GM23248 (cell line): ENCODE measurements around the gene RPL10A.

- RAMPAGE, long total RNA: no peak
These were observed 50.1 kb downstream of the PPARD start for GRCh38 chr6:35392103-35393222.

- RAMPAGE, long total RNA: no peak
These were observed 51.2 kb upstream of the FANCE start for GRCh38 chr6:35400830-35401389.

GRCh38 chr6:35403467-35403918 is 48.6 kb upstream of the FANCE start:
- RAMPAGE, long total RNA: no peak

DNA sequence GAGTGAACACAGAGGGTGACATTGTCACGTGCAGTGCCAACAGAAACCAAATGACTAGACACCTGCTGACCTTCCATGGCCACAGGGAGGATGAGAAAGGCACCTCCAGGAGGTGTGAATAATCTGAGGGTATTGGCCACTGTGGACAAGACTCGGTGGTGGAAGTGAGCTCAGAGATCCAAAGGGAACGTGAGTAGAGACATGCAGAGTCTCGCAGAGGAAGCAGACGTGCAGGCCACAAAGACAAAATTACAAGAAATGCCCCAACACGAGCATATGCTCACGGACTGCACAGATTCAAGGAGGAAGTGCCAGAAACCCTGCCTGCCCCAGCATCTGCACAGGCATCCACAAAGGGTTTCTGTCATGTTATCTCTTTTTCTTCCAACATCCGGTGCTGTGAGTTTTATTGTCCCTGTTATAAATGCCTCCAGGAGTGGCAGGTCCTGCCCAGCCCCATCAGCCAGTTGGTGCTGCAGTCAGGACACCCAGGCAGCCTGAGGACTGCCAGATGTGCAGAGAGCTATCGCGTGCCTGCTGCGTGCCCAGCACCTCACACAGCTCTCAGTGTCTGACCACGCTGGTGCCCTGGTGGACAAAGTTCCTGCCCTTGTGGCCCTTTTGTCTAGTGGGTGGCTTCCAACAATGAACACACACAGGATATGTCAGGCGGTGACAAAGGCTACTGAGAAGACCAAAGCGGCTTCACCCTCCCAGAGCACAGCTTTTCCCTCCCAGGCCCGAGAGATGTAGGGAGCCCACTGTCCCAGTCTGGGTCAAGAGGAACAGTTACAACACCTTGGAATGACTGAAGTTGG is 34.0 kb upstream of the FANCE start:
- RAMPAGE, long total RNA: no peak

- RAMPAGE, long total RNA: no peak
These were observed 16.5 kb upstream of the FANCE start for GRCh38 chr6:35435700-35436059.

DNA sequence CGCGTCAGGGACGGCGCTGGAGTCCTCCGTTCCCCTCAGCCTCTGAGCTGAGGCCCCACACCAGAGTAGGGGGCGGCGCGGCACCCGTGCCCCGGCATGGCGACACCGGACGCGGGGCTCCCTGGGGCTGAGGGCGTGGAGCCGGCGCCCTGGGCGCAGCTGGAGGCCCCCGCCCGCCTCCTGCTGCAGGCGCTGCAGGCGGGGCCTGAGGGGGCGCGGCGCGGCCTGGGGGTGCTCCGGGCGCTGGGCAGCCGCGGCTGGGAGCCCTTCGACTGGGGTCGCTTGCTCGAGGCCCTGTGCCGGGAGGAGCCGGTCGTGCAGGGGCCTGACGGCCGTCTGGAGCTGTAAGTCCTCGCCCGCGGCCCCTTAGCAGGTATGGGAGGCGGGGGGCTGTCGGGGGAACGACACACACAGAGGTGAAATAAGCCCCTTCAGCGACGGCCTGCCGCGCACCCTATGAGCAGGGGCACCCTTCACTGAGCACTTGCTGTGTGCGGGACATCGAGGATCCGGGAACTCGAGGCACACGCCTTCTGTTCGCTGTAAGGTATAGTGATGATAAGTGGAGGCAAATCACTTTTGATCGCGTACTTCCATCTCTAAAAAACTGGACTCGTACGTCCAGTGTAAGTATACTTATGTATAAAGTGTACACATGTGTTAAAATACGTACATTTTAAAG is 453 bp downstream of the FANCE start:
- RAMPAGE, long total RNA: no peak

DNA sequence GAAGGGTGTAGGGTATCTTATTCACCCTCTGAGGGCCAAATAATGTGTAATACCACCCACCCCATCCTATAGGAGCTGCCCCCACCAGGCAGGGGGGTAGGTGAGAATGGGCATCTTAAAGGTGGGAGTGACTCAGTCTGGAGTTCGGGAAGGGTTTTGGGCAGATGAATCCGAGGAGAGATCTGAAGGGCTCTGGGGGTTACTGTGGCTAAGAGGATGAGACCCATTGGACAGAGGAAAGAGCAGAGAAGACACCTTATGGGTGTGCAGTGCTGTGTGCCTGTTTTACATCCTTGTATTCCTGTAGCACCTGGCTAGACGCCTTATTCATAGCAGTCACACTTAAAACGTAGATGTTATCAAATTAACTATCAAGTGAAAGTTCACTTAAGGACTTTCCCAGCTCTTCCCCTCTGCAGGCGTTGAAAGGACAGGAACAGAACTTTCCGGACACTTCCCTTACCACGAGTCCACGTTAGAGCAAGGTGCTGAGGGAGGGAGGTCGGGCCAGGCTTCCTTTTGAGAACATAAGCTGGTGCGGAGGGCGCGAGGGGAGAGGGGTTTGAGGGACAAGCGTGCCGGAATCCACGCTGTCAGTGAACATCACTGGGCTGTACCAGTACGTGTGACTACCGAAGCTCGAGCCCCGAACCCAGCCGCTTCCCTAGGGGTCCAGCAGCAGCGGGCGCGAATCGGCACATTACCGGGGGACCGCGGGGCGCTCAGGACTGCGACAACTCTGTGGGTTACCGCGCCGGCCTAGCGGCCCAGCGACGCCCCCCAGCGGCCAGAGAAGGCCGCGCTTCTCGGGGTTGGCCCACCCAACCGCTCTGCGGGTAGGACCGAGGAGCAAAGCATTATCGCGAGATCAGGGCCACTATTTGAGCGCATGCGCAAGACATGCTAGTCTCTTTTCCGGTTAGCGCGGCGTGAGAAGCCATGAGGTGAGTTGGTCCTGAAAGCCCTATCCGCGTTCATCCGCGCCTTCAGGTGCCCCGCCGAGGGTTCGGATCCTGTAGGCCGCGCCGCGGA is at the start of gene RPL10A:
Gene RPL10A, plus strand, starts transcription at position 906 of the 1,032 bp plus-strand sequence.
- RAMPAGE, long total RNA: start-site peak on the plus strand centred at position 920 of the sequence, 29 bp wide, 13,134 and 17,442 reads in 2 replicates

DNA sequence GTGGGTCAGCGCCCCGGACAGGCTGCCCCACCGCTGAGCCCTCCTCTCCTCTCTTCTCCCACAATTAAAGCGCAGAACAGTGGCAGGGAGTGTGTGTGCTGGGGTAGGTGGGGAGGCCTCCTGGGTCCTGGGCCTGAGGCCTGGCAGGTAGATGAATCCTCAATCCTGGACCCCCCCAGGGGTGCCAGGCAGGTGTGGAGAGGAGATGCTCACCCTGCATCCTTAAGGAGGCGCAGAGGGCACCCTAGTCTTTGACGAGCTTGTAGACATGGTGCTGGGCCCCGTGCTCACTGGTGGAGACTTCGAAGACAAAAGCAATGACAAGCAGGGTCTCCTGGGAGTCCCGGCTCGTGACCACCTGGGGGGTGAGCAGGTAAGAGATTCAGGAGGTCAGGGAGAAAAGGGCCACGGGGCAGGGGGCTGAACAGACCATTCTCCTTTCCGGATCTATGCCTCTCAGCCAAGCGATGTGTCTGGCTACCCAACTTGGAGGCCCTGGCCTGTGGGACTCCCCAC is 6.7 kb downstream of the RPL10A start:
- RAMPAGE, long total RNA: no peak

- RAMPAGE, long total RNA: no peak
These were observed 12.8 kb downstream of the RPL10A start for GRCh38 chr6:35480824-35481522.

- RAMPAGE, long total RNA: no peak
These were observed 12.8 kb downstream of the TEAD3 start for GRCh38 chr6:35484047-35484482.

- RAMPAGE, long total RNA: no peak
These were observed 4.0 kb downstream of the TEAD3 start for GRCh38 chr6:35492892-35493334.

DNA sequence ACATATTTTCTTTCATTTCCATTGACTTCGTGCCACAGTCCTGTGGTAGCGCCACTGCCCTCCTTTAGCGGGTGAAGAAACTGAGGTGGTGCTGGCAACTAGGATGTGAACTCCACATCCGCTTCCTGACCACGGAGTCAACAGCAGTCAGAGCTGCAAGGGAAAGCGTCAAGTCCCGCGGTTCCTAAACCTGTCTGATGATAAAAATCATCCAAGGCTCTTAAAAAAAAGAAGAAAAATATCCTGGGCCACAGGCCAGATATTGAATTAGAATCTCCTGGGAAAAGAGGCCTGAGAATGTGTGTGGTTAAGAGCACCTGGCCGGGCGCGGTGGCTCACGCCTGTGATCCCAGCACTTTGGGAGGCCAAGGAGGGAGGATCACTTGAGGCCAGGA is 10.4 kb upstream of the TULP1 start:
- RAMPAGE, long total RNA: no peak

DNA sequence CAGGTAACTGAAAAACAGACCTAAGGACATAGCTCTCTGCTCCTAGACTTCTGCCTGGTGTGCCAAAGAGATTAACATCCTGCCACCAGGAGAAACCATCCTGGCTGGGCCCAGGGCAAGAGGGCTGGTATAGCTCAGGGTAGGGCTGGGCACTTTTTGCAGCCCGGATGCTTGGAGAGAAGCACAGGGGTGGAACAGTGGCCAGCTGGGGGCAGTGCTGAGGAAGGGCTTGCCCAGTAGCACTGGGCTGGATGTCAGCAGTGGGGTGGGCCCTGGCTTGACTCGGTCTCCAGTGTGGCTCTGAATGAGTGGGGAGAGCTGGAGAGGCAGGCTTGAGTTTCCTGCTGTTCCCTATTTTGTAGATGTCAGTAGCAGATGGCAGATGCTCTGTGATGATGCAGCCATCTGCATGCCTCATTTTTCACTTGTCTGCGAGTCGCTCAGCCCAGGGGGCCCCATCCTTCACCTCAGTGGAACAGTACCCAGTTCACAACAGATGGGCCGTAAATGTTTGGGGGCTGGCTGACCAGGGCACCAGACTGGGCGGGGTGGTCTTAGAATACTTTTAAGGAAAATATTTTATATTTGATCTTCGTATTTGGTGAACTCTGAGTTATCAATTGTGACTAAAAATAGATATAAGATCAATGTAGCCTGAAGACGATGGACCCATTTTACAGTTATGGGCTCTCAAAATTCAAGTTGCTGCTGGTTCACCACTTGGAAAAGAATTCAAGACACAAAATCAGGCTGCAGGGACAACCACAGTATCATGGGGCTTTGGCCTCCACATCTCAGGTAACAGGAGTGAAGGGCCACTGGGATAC is 56.5 kb upstream of the TULP1 start:
- RAMPAGE, long total RNA: no peak

GRCh38 chr6:35574978-35575358 is 62.3 kb upstream of the TULP1 start:
- RAMPAGE, long total RNA: no peak

GRCh38 chr6:35718384-35718878 is 18.4 kb upstream of the ARMC12 start:
- RAMPAGE, long total RNA: no peak

DNA sequence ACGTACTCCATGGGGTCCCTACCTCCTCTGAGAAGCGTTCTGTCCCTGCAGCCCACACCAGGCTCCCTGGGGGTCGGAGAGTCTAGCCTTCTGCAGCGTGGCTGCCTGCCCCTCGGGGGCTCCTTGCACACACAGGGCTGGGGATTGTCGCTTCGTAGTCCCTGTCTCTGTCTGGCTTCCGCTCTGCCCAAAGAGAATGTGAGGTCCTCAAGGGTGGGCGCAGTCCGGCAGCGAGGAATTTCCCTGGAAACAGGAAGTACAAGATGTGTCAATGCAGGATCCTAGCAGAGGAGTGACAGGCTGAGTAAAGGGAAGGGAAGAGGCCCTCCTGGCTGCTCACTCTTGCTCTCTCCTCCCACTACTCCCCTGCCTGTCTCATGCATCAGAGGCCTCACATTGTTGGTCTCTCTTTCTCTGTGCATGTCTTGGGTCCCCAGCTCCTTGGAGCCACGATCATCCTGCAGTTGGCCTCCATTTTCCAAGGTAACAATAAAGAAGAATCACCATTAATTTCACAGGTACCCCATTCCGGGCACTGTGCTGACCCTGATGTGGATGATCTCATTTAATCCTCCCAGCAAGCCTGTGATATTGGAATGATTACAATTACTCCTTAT is 16.4 kb upstream of the ARMC12 start:
- RAMPAGE, long total RNA: no peak

DNA sequence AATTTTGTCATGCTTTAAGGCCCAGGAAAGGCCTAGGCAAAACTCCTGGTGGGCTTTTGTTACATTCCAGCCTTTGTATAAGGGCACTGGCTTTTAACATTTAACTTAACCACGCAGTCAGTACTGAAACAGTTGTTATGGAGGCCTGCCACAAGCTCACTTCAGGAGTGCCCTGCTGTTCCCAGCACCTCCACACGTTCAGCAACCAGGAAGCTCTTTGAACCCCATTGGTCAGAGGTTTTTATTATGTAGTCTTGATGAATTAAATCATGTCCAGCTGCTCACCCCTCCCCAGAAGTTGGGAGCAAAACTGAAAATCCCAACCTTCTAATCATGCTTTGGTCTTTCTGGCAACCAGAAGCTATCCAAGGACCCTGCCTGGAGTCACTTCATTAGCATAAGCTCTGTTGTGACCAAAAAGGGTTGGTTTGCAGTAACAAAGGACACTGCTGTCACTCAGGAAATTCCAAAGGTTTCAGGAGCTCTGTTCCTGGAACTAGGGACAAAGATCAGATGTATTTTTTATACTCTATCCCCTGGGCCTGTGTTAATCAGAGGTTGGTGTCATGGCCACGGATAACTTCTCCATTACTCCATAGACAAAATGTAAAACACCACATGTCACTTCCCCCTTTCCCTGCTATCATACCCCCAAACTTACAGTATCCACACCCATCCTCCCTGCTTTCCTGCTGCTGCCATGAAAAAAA is 2.9 kb downstream of the ARMC12 start:
- RAMPAGE, long total RNA: no peak

DNA sequence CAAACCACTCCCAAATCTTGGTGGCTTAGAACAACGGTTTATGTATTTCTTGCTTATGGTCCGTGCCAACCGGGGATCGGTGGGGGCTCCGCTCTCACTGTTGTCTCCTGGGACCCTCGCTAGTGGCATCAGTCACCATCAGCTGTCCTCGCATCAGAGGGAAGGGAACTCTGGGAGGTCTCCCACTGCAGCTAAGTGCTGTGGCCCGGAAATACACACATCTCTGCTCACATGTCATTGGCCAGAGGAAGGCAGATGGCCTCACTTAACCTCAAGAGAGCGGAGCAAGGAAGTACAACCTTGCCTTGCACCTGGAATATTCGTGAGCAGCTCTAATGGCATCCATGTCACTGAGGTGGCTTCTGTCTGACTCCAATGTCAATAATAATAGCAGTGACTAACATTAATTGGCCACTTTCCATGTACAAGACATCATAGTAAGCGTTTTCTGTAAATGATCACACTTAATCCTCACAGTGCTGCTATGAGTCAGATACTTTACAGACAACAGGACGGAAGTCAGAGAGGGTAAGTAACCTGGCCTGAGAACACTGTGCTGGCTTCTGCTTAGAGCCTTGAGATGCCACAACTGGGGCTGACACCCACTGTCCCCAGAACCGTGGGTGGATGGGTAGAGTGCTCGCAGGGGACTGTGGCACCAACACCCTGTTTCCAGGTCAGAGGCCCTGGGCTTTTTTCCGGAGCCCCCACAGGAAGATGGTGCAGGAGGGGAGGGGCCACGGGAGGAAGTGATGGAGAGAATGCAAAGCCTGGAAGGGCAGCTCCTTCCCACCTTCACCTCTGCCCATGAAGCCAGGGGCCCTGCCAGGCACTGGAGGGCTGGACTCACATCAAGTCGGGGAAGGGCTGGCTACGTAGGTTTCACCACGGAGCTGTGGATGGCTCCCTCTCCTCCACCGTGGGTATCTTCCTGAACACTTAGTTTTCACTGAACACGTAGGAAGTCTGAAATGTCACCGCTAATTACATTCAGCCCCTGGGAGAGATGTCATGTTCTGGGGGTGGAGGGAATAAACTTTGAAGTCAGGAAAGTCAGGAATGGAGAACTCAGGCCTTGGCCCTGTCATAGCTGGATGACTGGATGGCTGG is 6.1 kb downstream of the LHFPL5 start:
- RAMPAGE, long total RNA: no peak

DNA sequence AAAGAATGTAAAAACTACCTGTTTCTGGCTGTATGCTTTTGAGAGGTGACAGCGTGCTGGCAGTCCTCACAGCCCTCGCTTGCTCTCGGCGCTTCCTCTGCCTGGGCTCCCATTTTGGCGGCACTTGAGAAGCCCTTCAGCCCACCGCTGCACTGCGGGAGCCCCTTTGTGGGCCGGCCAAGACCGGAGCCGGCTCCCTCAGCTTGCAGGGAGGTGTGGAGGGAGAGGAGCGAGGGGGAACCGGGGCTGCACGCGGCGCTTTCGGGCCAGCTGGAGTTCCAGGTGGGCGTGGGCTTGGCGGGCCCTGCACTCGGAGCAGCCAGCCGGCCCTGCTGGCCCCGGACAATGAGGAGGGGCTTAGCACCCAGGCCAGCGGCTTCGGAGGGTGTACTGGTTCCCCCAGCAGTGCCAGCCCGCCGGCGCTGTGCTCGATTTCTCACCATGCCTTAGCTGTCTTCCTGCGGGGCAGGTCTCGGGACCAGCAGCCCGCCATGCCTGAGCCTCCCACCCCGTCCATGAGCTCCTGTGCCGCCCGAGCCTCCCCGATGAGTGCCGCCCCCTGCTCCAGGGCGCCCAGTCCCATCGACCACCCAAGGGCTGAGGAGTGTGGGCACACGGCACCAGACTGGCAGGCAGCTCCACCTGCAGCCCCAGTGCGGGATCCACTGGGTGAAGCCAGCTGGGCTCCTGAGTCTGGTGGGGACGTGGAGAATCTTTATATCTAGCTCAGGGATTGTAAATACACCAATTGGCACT is 10.3 kb upstream of the SRPK1 start:
- RAMPAGE, long total RNA: no peak

DNA sequence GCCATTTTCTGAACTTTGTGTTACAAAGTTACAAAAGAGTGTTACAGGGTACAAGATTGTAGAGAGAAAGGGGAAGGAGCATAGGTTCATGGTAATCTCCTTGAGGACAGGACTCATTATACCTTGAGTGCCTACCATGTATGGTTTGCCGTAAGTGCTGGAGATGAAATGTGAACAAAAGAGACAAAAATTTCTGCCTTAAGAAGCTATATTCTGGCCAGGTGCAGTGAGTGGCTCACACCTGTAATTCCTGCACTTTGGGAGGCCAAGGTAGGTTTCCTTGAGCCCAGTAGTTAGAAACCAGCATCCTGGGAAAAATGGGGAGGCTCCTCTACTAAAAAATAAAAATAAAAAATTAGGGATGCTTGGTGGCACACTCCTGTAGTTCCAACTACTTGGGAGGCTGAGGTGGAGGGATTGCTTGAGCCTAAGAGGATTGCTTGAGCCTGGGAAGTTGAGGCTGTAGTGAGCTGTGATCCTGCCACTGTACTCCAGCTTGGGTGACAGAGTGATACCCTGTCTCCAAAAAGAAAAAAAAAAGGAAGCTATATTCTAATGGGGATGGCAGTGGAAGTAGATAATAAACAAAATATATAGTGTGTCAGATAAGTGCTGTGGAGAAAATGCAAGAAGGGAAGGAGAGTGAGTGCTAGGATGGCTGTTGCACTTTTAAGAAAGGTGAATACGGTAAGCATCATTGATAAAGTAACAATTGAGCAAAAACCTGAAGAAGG is 10.0 kb downstream of the MAPK14 start:
- RAMPAGE, long total RNA: no peak